AG10803 (cell line): ENCODE measurements around a stretch of chr5.

DNA sequence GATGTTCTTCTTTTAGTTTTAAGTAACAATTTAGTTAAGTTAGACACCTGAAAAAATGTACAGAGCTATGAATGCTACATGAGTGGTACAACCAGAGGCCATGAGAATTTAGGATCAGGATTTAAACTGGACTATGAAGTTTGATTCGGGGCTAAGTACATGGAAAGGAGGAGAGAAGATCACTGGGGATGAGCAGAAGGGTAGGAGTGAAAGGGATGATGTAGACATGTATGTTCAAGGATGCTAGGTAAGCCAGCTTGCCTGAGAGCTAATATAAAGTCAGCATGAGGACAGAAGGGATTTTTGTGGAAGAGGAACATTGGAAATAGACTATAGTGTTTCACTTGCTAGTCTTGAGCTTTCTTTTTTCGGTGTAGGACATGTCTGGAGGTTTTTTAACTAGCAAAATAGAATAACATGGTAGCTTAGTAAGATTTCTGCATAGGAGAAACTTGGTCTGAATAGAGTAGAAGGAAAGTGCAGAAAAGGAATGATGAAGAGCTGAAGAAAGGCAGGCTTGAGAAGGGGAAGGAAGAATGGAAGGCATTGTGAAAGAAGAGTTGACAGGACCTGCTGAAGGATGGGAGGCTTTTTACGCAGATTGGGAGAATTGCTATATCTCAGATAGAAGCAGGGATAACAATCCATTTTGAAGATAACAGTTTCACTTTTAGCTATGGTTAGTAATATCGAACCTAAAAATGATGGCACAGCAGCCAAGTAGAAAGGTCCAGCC, 218.0 kb downstream of the CD180 start:
- RRBS = no CpG with 5 or more reads among the region's 4 CpGs

GRCh38 chr5:66981999-66982393, 214.6 kb downstream of the CD180 start:
- RRBS = no CpG with 5 or more reads among the region's 4 CpGs

DNA sequence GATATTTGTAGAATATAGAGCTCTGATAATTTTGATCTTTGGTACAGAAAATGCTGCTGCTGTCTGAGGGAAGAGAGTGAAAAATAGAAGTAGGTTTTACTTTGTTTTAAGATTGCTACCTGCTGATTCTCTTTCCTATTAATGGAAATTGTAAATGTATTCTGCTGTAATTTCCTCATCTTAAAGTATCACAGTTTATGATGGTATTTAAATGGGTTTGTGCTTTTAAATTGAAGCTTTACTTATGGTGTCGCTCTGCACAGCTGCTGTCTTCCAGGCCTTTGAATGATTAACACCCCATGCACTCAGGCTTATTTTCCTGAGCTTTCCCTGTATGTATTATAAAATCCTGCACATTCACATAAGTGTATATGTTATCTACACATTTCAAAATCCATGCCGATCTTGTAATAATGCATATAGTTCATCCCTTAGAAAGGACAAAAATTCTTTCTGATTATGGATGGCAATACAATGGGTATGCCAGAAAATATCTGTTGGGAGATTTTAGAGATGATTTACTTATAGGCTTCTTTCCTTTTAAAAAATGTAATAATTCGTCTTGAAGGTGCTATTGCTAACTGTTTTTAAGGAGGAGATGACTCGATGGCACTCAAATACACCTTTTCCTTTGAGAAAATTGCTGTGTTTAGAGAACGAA, 180.0 kb downstream of the CD180 start:
- RRBS = no CpG with 5 or more reads among the region's 5 CpGs

- RRBS = no CpG with 5 or more reads among the region's 1 CpG
Measured at GRCh38 chr5:67538024-67538335, 341.4 kb upstream of the CD180 start.

DNA sequence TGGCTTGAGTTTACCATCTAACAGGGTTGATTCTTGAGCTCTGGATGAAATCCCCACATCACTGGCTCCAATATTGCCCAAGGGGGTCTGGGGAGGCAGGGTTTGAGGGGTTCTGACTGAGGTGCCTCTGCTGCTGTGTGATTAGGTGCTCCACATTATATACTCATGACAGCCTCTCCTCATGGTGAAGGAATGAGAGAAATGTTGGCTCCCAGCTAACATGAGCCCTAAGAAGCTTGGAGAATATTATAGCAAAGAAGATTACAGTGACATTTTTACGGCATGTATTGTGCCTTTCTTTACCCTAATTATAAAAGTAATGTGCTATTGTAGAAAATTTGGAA, 229.6 kb upstream of the PIK3R1 start:
- RRBS = no CpG with 5 or more reads among the region's 1 CpG

- RRBS = no CpG with 5 or more reads among the region's 1 CpG
Measured at GRCh38 chr5:68169964-68170408, 45.6 kb upstream of the PIK3R1 start.

DNA sequence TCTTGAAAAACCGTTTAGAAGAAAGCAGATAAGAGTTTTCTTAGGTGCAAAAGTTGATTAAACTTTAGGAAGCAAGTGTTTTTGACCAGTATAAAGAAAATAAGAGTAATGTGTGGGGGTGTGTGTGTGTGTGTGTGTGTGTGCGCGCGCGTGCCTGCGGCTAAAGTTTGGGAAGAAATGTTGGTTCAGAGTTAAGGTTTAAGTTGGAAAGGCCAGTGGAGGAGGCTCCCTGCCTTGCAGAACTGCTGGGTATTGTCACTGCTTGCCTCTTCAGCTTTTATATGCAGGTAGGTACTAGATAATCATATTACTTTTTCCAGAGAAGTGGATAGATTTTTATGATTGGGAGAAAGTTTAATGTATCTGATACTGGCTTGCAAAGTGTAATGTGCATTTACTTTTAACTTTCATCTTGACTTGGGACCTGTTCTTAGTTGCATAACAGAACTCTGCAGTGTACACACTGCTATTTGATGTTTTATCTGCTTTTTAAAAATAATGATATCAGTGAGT, 2.0 kb downstream of the PIK3R1 start:
- RRBS = no CpG with 5 or more reads among the region's 6 CpGs

DNA sequence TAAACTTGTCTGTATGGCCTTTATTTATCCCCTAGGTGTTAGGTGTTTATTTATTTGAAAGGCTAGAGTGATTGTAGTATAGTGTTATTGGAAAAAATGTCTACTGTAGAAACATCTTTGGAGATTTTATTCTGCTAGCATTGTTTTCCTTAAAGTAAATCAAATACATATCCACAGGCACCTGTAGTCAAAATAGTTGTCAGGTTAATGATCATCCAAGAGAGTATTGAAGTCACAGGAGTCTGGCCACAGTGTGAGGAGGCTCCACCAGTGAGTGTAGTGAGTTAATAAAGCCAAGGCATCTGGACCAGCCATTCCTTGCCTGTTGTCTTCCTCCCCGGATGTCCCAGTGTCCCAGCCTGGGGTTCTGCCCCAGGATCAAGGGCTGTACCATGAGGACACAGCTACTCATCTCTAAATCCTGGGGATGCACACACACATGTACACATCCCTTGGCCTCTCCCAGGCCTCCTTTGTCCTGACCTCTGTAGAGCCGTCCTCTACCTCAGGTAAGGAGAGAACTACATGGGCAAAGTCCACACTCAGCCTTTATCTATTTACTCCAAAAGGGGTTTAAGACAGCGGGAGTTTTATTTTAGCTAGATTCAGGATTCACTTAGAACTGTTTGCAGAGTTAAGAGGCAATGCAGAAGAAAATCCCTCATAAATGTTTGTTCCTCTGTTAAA, 3.7 kb downstream of the PIK3R1 start:
- RRBS = no CpG with 5 or more reads among the region's 3 CpGs

- RRBS = no CpG with 5 or more reads among the region's 6 CpGs
Measured at GRCh38 chr5:68251744-68252522, 36.4 kb downstream of the PIK3R1 start.

GRCh38 chr5:68265808-68266445, 50.4 kb downstream of the PIK3R1 start:
- RRBS = no CpG with 5 or more reads among the region's 4 CpGs

DNA sequence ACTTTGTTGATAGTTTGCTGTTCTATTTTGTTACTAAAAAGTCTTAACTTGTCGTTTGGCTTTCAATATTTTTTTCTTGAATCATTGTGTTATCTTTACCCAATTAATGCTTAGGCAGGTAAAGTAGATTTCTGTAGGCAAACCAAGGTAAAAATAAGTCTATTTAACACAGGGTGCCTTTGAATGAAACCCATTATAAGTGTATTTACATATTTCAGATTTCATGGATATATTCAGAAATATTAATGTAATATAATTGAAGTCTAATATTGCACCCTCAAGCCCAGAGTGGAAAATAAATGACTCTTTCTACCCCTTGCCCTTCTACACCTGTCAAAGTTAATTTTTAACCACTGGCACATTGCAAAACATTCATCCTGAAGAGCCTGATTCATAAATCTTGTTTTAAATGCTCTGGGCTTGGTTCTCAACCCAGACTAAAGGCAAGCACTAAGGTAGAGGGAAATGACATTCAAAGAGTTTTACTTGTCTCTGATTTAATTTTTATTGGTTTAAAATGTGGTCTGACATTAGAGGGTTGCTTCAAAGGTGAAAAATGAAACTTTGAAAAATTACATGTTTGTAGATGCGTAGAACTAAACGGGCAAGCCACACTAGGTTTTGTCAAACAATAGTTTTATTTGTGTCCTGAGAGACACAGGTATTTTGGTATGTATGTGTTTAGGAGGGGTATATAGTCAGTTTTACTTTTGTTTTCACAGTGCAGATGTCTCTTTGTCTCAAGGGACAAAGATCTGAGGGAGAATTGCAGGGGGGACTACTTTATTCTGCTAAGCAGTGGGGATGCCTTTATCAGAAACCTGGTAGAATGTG, 69.6 kb downstream of the PIK3R1 start:
- RRBS = no CpG with 5 or more reads among the region's 3 CpGs

GRCh38 chr5:68288914-68289016, 73.2 kb downstream of the PIK3R1 start:
- RRBS = no CpG with 5 or more reads among the region's 1 CpG

DNA sequence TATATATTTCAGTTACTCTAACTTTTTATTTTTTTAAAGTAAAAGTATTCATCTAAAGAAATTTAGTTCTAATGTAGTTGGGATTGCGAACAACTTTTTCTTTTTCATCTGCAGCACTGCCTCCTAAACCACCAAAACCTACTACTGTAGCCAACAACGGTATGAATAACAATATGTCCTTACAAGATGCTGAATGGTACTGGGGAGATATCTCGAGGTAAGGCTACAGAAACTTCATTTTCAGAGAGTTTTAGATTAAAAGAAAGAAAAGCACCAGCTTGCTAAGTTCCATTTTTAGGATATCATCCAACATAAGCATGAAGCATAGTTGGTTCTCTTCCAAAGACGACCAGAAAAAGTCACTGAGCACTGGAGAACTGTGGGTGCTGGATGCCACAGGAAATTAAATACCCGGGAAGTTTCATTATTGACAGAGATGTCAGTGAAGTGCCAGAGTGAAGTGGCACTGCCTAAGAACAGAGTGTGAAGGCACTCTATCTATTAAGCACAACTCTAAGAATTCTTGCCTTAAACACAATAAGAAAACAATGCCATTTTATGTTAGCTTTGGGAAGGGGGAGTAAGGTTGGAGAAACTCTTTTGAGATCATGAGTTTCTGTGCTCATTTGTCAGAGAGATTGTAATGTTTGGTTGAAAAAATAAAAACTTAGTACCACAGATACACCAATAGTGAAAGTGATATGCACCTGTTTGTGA, 76.7 kb downstream of the PIK3R1 start:
- RRBS = no CpG with 5 or more reads among the region's 5 CpGs

DNA sequence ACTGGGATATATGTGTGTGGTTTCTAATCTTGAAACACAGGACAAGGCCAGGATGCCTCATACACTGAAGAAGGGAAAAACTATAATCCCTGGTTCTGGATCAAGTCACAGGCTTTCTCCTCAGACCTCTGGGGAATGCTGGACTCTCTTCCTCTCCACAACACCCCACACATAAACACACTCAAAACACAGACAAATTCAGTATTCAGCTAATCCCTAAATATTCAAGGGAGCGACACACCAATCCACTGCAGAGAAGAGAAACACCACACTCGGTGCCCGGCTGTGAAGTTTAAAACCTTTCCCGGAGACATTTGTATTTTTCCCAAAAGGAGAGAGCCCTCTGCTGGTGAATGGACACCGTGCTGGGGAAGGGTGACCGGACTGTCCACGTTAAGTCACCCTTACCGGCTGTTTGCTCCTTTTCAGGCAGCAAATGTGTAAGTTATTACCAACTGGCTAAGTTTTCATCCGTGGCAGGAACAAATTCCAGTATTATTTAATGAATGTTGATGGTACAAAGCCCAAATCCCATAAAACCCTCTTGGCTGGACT, 131.0 kb upstream of the SLC30A5 start:
- RRBS = 5% methylated on average over 3 of the region's 9 CpGs

- RRBS = no CpG with 5 or more reads among the region's 10 CpGs
Measured at GRCh38 chr5:69075639-69076238, 18.1 kb upstream of the SLC30A5 start.

GRCh38 chr5:69276439-69277195, 41.9 kb downstream of the CDK7 start:
- RRBS = no CpG with 5 or more reads among the region's 5 CpGs

- RRBS = no CpG with 5 or more reads among the region's 7 CpGs
Measured at GRCh38 chr5:69370104-69370386, 427 bp downstream of the RAD17 start.

DNA sequence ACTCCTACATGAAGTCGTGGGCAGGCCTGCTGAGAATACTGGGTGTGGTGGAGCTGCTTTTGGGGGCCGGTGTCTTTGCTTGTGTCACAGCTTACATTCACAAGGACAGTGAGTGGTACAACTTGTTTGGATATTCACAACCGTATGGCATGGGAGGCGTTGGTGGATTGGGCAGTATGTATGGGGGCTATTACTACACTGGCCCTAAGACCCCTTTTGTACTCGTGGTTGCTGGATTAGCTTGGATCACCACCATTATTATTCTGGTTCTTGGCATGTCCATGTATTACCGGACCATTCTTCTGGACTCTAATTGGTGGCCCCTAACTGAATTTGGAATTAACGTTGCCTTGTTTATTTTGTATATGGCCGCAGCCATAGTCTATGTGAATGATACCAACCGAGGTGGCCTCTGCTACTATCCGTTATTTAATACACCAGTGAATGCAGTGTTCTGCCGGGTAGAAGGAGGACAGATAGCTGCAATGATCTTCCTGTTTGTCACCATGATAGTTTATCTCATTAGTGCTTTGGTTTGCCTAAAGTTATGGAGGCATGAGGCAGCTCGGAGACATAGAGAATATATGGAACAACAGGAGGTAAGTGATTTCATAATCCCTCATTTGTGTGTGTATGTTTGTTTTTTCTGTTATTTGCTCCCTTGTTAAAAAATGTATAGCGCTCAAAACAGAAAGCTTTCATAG, 5.2 kb downstream of the MARVELD2 start:
- RRBS = no CpG with 5 or more reads among the region's 13 CpGs

DNA sequence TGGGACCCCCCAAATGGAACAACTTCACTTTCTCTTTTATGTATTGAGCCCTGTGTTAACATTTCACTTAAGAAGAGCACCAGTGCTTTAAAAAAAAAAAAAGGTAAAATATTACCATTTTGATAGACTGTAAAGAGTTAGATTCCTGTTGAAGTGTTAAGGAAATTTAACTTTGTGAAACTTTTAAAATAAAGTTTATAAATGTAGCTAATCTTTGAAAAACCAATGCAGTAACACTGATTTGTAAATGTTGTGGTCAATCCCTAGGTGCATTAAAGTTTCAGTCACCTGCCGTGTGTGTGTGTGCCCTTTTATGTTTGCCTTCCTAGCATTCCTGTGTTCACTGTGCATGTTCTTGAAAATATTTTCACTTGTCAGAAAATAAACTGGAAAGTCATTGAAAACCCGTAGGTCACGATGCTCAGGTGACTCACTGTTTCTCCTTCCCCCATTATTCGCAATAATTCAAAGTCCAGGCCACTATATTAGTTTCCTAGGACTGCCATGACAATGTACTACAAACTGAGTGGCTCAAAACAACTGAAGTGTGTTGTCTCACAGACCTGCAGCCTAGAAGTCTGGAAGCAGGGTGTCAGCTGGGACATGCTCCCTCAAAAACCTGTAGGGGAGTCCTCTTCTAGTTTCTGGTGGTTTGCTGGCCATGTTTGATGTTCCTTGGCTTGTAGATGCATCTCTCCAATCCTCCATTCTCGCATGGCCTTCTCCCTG, 29.2 kb downstream of the MARVELD2 start:
- RRBS = no CpG with 5 or more reads among the region's 5 CpGs

DNA sequence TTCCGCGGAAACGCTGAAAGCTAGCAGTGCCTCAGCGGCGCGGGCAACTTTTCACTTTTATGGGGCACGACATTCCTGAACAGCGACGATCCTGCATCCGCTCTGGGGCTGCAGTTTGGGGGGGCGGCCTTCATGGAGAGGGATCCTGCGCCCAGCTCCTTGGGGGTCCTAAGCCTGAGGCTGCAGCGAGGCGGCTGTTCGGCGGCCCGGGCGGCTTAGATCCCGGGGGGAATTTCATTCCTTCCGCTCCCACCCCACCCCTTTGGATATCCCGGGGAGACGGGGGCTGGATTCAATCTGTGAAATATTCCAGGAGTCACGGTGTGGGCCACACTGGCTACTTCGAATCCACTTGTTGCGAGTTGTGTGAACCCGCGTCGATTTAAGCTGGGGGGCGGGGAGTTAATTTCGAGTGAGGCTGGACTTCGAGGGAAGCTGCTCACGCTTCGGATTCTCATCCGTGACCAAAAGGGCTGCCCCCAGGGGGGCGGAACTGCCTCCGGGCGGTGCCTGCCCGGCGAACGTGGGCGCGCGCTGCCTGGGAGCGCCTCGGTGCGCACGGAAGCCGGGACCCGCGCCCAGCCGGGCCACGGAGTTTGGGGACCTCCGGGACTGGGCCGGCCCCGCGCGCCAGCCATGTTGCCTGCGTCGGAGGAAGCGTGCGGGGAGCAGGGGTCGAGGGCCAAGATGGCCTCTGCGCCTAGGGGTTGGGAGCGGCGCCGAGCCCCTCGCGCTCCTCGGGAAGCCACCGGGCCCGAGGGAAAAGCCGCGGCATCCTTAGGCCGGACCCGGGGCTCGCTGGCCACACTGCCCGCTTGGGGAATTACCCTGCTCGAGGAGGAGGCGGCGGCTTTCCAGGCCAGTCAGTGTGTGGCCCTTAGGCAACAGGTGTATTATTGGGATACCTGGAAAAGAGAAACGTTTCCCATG, 823 bp downstream of the OCLN start:
- RRBS = 2% methylated on average over 11 of the region's 81 CpGs